UCH-1 (cell line): ENCODE measurements around a stretch of chr1.

DNA sequence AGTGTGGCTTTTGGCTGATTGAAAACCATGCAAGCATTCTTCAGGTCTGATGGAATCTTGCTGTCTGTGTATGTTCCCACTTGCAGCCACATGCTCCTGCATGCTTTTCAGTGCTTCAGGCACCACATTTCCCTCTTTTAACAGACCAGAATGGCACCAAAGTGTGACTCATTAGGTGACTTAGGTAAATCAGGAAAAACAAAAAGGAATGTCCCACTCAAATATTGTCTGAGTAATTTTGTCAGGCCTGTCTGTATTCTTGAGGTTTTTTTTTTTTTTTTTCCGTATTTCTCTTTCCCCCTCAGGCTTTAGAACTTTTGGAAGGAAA lies 80.7 kb upstream of the CD55 start:
- RRBS, result no CpG with 5 or more reads among the region's 1 CpG

DNA sequence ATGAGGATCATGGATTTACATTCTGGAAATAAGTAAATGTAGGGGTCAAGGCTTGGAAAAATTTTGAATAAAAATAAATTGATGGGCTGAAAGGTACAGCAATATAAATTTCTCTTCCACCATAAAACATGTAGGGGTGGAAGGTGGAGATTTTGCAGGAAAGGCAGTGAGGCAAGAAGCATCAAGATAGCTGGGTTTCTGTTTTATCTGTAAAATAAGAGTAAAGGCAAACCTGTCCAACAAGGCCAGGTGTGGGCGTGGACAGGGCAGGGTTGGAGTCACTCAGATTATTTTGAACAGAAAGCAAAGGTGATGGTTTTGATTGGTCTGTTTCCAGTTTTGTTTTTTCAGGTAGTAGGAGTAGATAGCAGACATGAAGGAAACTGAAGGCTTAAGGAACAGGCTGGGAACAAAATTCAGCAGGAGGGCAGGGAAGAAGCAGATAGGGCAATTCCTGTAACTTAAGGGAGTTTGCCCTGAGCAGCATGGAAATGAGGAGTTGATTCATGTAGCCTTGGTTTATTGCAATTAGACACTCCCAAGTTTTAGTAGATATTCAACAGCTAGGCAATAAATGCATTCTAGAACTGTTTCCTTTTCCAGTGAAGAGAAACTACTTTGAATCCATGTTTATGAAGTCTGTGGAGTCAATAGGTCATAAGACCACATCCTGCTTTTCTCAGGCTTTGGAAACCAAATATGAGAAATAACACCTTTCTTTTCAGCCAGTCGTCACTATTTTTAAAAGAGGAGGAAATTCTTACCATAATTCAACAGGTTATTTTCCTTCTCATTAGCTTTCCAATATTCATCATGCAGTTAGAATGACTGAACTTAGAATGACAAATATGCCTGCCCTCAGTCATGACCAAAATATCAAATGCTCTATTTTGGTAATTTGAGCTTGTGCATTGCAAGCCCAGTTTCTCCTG lies 38.8 kb upstream of the CD55 start:
- RRBS, result no CpG with 5 or more reads among the region's 2 CpGs

- RRBS, result no CpG with 5 or more reads among the region's 3 CpGs
These were observed 23.3 kb upstream of the CD55 start for GRCh38 chr1:207298118-207298560.

DNA sequence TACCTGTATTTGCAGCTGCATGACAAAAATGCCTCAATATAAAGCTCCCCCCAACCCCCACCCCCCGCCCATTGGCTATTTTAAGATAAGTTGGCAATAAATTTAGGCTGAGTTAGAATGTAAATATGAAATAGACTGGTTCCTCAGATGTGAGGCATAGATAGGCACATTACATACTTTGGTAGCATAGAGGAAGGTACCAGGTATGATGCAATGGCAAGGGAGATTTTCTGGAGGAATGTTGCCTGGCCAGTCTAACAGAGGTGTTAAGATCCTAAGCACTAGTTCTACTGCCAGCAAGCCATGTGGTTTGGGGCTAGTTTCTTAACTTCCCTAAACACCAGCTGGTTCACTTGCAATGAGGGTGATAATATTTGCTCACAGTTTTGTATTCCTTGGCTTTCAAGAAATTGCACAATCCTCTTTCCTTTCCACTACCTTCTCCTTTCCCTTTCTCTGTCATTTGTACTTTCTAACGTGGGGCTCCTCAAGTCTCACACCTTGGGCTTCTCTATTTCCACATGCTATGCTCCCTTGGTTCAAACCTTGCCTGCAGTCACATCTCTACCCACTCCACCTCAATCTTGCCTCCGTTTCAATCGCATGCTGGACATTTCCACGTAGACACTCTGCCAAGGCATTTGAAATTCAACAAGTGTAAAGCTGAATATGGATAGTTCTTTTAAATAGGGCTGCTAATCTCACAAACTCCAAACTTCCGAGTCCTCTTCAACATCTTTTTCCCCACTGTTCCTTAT lies 4.7 kb upstream of the CD55 start:
- RRBS, result no CpG with 5 or more reads among the region's 6 CpGs

- RRBS, result no CpG with 5 or more reads among the region's 18 CpGs
These were observed 410 bp upstream of the CD55 start for GRCh38 chr1:207321149-207321387.

DNA sequence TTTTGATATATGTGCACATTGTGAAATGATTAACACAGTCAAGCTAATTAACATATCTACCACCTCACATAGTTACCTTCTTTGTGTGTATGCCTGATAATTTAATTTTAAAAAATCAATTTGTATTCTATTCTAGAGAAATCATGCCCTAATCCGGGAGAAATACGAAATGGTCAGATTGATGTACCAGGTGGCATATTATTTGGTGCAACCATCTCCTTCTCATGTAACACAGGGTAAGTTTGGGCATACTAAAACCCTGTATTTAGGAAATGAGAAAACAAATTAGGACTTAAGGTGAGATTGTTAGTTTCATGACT lies 4.0 kb downstream of the CD55 start:
- RRBS, result no CpG with 5 or more reads among the region's 2 CpGs

GRCh38 chr1:207805828-207806712 lies 54.2 kb downstream of the CD46 start:
- RRBS, result no CpG with 5 or more reads among the region's 8 CpGs

DNA sequence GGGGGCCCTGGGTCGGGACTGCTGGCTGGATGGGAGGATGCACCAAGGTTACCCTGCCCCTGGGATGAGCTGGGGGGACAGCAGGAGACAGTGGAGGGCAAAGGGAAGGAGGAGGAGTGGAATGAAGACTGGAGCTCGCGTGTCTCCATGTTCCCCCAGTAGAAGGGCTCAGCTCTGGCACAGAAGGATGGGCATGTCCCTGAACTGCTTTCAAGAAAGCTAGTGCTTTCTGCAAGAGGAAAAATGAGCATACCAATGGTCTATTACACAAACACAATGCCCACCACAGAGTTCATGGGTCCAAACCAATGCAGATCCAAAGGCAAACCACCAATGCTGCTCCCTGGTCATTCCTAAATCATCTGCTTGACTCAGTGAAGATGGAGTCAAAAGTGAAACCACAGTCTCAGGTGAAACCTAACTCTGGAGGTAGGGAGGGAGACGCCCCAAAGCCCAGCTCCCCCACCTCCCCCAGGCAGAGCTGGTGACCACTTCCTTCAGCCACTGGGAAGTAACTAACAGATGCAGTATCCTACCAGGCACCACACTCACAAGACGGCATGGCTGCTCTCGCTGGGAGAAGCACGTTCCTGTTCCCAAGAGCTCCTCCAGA lies 55.0 kb downstream of the CD46 start:
- RRBS, result no CpG with 5 or more reads among the region's 7 CpGs

GRCh38 chr1:207809832-207810722 lies 58.2 kb downstream of the CD46 start:
- RRBS, result no CpG with 5 or more reads among the region's 6 CpGs

DNA sequence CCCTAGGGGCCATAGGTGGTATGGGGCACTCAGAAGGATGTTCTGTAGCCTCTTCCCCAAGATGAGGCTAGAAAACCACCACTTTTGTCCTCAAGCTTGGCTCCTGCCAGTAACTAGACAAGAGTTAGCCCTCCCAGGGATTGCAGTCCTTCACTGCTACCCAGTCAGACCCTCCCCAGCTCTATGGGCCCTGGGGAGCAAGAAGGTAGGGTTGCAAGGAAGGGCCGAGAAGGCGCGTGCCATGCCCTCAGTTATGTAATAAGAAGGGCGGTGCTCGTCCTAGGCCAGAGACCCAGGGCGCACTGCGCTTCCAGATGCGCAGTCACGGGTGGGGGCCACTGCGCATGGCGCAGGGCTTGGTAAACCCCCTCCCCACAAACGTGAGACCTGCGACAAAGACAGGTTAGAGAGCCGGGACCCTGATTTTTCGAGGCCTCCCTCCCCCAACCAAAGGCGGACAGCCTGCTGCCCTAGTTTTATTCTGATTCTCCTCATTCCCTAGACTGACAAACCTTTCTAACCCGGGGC lies 69.8 kb downstream of the CD46 start:
- RRBS, result 64% methylated on average over 1 of the region's 17 CpGs

- RRBS, result no CpG with 5 or more reads among the region's 9 CpGs
These were observed 78.8 kb downstream of the CD46 start for GRCh38 chr1:207830591-207831158.

GRCh38 chr1:207844997-207845606 lies 65.8 kb downstream of the CD34 start:
- RRBS, result 27% methylated on average over 2 of the region's 10 CpGs

DNA sequence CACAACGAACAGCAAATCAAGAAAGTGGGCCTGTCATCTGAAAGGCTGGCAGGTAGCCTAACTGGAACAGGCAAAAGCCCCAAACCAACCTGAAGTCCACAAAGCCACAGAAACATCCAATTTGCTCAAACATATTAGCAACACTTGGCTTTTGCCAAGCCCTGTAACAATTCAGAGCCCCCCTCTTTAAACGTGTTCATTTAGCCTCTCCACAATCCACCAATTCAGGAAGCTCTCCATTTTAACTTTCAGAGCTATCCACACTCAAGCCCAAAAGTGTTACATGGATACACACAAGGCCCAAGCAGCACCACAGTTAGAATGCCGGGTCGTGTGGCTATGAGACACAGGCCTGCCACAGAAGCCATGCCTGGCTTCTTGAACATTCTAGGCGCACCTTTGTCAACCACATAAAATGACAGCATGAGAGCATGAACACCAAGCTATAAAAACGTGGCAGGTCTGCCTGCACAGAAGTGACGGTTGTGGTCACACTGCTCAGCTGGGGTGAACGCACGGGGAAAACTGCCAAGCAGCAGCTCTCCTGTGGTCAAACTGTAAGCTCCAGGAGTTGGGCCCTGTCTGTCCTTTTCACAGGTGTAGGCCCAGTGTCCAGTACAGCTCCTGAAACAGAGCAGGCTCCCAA lies 49.3 kb downstream of the CD34 start:
- RRBS, result no CpG with 5 or more reads among the region's 9 CpGs

GRCh38 chr1:207869758-207870201 lies 41.1 kb downstream of the CD34 start:
- RRBS, result no CpG with 5 or more reads among the region's 6 CpGs

GRCh38 chr1:207885214-207885647 lies 25.7 kb downstream of the CD34 start:
- RRBS, result no CpG with 5 or more reads among the region's 5 CpGs

- RRBS, result no CpG with 5 or more reads among the region's 8 CpGs
These were observed 2.7 kb downstream of the CD34 start for GRCh38 chr1:207907925-207908958.

DNA sequence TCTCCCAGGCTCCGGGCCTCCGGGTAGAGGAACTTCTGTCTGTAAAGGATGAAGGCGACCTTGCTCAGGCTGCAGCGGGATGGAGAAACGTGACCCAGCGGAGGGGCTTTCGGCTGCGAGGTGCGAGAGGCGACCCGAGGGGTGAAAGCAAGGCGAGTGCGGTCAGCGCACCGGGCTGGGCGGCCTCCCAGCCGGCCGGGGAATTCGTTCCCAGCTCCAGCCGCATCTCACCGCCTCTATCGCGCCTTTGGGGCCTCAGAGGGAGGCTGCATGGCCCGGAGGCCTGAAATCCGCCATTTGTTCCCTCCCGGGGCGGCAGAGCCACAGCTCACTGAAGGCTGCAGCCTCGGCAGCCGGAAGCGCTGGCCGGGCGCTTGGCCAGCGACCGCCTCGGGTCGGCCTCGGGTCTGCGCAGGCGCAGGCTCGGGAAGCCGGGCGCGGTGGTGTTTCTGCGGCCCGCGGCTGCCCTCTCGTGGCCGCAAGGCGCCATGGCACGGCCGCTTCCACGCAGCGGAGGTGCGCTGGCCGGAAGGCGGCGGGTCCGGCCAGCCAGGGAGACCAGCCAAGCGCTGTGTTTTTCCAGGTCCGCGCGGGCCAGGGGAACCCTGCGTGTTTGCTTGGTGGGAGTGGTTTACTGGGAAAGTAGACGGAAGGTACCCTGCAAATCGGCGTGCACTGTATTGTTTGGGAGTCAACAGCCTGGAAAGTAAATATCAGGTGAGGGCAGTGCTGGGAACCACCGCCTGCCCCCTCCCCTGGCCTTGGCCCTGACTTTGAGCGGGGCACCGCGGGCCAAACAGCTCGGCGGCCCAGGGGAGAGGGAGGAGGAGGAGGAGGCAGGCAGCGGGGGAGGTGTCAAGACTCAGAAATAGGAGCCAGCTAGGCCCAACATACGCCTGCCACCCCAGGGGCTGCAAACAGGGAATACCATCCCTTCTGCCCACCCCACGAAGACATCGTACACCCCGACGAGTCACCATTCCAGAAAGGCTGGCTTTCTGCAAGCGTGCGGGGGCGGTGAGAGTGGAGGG lies 52.6 kb upstream of the CD34 start:
- RRBS, result 6% methylated on average over 32 of the region's 81 CpGs

DNA sequence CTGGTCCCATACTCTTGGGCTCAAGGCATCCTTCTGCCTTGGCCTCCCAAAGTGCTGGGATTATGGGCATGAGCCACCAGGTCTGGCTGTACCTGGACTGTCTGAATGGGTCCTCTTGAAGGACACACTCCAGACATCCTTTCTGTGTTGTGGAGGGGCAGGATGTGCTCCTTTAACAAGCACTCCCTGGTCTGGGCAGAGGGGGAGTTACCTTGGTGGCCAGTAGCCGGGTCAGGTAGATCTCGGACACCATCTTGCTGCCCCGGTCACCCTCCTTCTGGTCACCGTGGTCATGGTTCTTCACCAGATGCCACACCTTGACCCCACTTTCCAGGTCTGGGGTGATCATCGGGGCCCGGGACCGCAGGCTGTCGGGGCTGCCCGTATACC lies 122.2 kb upstream of the CD34 start:
- RRBS, result 96% methylated on average over 4 of the region's 9 CpGs

DNA sequence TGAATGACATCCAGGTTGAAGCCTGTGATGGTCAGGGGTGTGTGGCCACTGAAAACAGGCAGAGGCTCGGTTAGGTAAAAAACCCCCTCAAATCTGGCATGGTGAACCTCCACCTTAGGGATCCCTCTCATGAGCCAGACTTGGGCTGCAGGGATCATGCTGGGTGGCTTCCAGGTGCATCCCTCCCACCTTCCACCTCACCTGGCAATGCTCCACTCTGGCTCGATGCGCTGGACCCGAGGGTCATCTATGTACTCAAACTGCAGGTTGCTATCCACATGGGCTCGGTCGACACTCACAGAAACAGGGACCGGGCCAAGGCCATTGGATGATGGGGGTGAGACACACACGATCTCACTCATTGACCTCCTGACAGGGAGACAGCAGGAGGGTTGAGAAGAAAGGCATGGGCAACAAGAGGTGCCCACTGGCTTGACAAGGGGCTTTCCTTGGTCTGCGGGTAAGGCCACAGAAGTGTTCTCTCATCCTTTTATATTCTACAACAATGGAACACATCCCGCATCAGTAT lies 140.2 kb upstream of the CD34 start:
- RRBS, result no CpG with 5 or more reads among the region's 10 CpGs

GRCh38 chr1:208070144-208070976 lies 159.4 kb upstream of the CD34 start:
- RRBS, result no CpG with 5 or more reads among the region's 4 CpGs